SK-MEL-5 (cell line): ENCODE measurements around the genes SOX10, TMEM184B, CBX6, APOBEC3A and CACNA1I.

DNA sequence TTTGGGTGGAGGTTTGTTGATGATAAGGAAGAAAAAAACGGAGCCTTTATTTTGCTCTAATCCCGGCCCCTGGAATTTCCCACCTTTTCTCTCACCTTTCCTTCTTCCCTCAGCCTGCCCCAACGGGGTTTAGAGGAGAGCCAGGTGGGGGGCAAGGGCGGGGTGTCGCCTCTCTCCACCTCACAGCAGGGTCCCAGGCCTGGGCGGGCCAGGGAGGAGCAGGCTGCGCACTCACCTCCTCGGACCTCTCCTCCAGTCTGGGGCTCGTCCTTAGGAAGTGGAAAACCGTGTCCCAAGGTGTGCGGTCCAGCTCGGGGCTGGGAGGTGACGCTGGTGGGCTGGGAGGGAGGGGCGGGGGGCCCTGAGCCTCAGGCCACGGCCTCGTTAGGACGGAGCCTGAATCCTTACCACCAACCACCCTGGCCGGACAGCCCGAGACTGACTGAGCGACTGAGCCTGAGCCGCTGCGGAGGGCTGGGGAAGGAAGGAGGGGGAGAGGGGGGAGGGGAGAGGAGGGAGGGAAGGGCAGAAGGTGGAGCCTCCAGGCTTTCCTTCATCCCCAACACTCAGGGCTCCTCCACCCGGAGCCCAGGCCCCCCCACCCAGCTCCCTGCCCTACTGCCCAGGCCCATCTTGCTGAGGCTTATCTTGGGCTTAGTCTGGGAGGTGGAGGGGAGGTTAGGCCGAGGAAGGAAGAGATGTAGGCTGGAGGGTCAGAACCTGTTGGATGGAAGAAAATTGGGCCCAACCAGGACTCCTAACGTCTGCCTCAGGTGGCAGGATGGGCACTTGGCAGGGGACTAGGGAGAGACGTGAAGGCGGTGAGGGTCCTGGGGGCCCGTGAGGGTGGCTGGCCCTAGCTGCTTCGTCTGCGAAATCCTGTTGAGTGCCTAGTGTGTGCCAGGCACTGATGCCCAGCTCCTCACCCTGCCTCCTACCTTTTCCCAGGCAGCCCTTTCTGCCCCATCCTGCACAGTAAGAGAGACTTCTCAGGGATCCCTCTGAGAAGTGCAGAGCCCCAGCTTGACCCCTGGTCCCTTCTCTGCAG, at the start of gene SOX10:
SOX10 (minus strand) TSS at position 452 of the 1,048 bp plus-strand sequence.
RAMPAGE:
- cytosol, long total RNA, result no peak
- long total RNA, result no peak
- nucleus, long total RNA, result start-site peak on the minus strand centred at position 295 of the sequence, 82 bp wide, 20 and 20 reads in 2 replicates

DNA sequence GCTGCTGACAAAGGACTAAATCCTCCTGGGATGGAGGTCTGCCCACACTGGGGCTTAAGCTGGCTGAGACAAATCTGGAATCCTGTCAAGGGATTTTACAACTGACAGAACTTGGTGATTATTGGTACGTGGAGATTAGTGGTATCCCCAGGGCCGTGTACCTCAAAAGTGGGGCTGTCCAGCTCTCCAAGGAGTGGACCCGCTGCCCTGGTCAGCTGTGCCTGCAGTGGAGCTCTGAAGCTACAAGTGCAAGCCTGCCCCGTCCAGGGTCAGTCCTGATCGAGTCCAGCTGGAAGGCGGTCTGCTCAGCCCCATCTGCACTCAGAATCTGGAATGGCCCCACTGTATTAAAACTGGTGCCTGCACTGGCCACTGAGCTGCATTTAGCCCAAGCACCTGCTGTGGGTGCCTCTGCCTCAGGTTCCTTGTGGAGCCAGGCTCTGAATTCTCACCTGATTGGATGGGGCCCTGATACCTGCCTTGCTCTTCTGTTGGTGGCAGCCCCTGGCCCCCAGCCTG, 14.3 kb downstream of the PLA2G6 start:
RAMPAGE:
- cytosol, long total RNA, result no peak
- long total RNA, result no peak
- nucleus, long total RNA, result no peak

DNA sequence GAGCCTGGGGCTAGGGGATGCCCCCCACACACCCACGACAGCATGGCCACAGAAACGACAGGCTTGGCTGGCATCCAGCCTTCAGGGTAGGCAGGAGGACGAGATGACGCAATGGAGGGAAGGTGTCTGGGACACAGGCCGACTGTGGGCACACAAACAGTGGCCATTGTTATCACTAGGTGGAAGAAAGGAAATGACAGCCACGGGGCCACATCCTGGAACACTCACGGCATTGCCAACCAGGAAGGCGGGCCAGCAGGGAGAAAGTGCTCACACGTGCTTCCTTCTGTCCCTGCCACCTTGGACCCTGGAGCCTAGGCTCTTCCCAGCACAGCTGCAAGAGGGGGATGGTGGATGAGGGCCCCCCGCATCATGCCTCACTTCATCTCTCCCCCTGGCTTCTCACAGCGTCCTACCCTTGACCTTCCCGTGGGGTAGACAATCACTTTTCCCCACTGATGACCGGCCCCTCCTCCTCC, 8.7 kb downstream of the PLA2G6 start:
RAMPAGE:
- cytosol, long total RNA, result no peak
- long total RNA, result no peak
- nucleus, long total RNA, result no peak

RAMPAGE:
- cytosol, long total RNA, result no peak
- long total RNA, result no peak
- nucleus, long total RNA, result no peak
Measured at GRCh38 chr22:38202986-38203935, 1.5 kb downstream of the MAFF start.

DNA sequence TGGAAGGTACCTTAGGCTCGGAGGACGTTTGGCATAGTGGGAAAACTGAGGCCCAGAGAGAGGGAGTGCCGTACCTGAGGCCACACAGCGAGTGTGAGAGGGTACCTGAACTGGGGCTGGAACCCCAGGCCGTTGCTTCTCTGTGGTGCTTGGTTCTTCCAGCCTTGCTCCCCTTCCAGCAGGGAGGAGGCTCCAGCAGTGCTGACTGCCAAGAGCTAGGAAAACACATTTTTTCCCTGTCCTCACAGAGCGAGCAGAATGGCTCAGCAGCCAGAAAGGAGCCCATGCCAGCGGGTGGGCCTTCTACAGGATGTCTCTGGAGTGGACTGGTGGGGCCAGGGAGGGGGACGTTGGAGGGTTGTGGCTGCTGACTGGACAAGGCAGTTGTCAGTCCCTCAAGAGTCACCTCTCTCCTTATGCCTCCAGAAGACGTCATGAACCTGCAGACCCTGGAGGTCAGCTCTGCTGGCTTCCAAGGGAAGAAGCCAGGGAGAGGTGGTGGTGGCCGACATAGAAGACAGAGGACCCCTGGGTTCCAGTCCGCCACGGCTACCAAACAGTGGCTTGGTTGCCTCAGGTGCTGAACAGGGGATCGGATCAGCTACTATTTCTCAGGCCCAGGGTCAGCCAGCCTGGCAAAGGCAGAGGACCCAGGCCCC, 3.5 kb downstream of the MAFF start:
RAMPAGE:
- cytosol, long total RNA, result no peak
- long total RNA, result no peak
- nucleus, long total RNA, result no peak

GRCh38 chr22:38272878-38273588, at the start of gene TMEM184B:
Gene TMEM184B (minus strand): TSS chr22:38273010.
RAMPAGE:
- cytosol, long total RNA, result no peak
- long total RNA, result no peak
- nucleus, long total RNA, result no peak

GRCh38 chr22:38315655-38316086, 1.6 kb downstream of the CSNK1E start:
RAMPAGE:
- cytosol, long total RNA, result no peak
- long total RNA, result no peak
- nucleus, long total RNA, result no peak

DNA sequence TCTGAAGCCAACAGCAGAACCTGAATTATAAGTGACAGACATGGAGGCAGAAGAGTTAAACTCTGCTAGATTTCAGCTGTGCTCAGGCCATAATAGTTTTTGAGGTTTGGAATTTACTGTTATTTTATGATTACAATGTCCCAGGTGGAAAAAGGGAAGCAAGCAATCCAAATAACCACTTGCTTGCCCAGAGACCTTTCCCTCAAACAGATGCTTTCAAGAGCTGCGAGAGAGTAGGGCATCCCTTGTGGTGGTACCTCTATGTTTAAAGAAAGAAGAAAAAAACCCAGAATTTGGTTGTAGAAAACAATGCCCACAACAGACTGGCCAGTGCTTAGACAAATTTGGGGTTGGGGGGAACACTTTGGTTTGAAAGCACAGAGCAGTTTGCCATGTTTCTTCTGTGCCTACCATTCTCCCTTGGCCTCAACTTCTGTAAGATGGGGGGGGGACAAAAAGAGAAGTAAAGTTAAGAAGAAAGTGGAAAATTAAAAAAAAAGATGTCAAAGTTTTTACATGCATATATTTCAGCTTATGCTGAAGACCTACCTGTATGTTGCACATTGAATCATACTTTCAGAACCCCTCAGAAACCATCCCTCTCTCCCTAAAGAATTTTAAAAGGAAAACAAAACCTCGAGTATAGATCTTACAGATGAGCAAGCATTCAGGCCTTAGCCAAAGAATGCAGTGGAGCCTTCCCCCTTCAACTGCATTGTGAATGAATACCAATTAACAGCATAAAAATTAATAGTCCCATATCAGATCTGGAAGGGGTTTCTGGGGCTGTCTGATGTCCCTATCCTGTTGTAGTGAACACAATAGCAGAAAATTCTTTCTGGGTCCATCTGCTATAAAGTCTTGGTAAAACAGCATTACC, 16.1 kb downstream of the KDELR3 start:
RAMPAGE:
- cytosol, long total RNA, result no peak
- long total RNA, result no peak
- nucleus, long total RNA, result no peak

DNA sequence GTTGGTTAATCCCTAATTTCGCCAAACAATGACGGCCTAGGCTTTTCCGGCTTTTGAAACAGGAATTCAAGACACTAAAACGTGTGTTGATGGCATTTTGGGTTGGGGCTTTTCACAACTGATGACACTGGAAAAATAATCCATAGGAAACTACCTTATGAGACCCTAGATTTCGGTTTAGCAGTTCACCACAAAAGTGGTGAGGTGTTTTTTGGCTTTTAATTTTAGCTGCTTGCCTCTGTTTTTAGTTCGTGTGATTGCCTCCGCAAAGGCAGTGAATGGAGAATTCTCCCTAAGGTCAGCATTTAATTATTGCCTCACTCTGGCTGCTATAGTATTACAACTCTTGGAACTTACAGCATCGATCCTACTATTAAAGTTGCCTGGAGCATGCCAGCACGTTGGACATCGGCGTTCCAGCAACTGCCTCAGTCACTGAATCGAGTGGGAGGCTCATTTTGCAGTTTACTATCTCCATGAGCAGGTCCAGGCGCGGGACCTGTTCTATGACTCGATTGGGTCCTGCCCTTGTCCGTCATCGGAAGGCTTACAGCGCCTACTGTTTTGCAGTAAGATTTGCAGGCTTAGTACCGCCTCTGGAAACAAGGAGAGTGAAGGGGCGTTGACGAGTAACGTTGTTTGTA, 687 bp upstream of the GTPBP1 start:
RAMPAGE:
- cytosol, long total RNA, result no peak
- long total RNA, result no peak
- nucleus, long total RNA, result no peak

GRCh38 chr22:38737848-38738940, 17.6 kb downstream of the SUN2 start:
RAMPAGE:
- cytosol, long total RNA, result no peak
- long total RNA, result no peak
- nucleus, long total RNA, result no peak

RAMPAGE:
- cytosol, long total RNA, result no peak
- long total RNA, result no peak
- nucleus, long total RNA, result no peak
Measured at GRCh38 chr22:38866175-38866886, 5.7 kb downstream of the CBX6 start.

GRCh38 chr22:38871405-38872561, at the start of gene CBX6:
Gene CBX6 (minus strand): TSS chr22:38872216.
RAMPAGE:
- cytosol, long total RNA, result no peak
- long total RNA, result start-site peak on the minus strand at chr22:38872200-38872234, 108 and 85 reads in 2 replicates
- nucleus, long total RNA, result start-site peak on the minus strand at chr22:38872206-38872226, 95 and 38 reads in 2 replicates

DNA sequence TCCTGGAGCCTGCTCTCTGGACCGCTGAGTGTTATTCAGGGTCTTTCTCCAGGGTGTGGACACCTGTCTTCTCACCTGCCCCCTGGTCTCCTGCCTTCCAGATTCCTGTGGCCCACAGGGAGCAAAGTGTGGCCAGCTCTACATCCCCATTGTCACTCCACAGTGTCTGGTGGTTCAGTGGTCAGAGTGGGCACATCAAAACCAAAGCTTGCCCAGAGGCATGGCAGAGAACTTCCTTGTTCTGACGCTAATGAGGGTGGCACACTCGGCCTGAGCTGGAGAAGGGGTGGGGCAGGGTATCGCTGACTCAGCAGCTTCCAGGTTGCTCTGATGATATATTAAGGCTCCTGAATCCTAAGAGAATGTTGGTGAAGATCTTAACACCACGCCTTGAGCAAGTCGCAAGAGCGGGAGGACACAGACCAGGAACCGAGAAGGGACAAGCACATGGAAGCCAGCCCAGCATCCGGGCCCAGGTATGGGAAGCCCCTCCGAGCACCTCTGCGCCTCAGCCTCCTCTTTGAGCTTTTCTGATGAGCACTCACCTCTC, at the start of gene APOBEC3A:
APOBEC3A (plus strand) TSS at position 365 of the 550 bp plus-strand sequence.
RAMPAGE:
- cytosol, long total RNA, result no peak
- long total RNA, result no peak
- nucleus, long total RNA, result no peak

DNA sequence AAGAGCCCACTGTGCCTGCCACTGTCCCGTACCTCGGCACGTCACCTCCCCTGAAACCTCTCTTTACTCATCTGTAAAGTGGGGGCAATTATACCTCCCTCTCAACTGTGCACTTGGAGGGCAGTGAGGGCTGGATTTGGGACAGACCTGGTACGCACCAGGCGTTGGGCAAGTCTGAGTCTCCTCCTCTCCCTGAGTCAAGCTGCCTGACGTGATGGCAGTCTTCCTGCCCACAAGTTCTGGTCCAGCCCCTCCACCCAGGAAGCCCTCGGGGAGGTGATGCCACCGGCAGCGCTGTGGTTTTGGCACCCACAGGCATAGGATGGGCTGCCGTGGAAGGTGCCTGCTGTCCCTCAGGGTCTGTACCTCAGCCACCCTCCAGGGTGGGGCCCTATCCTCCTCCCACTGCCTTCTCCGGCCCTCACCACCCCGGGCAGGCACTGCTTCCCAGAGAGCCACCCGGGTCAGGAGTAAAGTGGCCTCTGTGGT, 6.6 kb upstream of the APOBEC3H start:
RAMPAGE:
- cytosol, long total RNA, result no peak
- long total RNA, result no peak
- nucleus, long total RNA, result no peak

RAMPAGE:
- cytosol, long total RNA, result no peak
- long total RNA, result no peak
- nucleus, long total RNA, result no peak
Measured at GRCh38 chr22:39255444-39256019, 10.8 kb upstream of the PDGFB start.

DNA sequence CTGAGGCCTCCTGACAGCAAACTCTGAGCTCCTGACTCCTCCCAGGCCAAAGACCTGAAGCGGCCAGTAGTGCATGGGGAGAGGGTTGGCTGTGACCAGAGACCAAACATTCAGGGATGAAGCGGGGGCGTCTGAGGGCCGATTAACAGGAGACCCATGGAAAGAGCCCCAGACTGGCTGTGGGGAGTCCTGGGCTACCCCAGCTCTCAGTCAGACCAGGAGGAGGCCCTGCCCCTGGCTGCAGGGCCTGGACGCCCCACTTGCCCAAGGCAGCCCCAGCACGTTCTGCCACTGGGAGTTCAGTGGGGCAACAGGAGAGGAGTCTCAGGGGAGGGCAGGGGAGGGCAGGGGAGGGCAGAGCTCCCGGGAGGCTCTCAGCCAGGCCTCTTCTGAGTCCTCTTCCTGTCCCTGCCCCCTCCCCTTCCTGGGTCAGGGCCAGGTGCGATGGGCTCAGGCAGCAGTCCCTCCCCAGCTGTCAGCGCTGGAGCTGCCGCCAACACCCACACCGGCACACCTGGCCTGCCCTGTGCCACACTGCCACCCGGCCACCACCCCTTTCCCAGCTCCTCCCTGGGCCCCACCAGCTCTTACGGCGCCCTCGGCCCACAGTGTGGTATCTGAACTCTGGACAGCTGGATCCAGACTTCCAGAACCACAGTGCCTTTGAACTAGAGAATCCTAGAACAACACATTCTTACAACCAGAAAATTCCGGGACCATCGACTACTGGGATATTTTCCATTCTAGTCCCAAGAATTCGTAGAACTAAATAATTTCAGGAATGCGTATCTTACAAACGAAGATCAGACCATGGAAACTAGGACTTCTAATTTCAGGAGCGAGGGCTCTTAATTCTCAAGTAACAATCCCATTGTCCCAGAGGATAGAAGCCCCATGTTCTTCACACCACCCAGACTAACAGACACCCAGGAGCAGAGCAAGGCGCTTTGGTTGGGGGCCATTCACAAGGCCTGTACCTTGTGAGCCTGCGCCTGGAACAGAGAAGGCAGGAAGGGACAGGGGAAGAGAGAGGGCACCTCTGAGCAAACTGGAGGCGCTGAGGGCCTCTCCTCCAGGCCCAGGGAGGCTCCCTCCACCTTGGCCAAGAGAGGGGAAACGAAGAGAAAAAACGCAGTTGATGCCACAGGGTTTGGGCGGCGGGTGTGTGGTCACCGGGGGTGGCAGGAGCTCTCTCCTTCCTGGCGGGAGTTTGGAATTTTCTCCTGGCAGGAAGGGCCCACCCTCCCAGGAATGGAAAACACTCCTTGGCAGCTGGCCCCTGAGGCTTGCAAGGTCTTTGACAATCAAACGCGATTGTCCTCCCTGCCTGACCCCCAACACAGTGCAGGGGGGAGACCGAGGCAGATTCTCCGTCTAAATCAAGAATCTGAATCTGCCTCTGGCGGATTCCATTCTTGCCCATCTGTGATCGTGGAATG, 21.6 kb downstream of the RPL3 start:
RAMPAGE:
- cytosol, long total RNA, result no peak
- long total RNA, result no peak
- nucleus, long total RNA, result no peak

GRCh38 chr22:39430713-39431253, 26.0 kb upstream of the MGAT3 start:
RAMPAGE:
- cytosol, long total RNA, result no peak
- long total RNA, result no peak
- nucleus, long total RNA, result no peak

DNA sequence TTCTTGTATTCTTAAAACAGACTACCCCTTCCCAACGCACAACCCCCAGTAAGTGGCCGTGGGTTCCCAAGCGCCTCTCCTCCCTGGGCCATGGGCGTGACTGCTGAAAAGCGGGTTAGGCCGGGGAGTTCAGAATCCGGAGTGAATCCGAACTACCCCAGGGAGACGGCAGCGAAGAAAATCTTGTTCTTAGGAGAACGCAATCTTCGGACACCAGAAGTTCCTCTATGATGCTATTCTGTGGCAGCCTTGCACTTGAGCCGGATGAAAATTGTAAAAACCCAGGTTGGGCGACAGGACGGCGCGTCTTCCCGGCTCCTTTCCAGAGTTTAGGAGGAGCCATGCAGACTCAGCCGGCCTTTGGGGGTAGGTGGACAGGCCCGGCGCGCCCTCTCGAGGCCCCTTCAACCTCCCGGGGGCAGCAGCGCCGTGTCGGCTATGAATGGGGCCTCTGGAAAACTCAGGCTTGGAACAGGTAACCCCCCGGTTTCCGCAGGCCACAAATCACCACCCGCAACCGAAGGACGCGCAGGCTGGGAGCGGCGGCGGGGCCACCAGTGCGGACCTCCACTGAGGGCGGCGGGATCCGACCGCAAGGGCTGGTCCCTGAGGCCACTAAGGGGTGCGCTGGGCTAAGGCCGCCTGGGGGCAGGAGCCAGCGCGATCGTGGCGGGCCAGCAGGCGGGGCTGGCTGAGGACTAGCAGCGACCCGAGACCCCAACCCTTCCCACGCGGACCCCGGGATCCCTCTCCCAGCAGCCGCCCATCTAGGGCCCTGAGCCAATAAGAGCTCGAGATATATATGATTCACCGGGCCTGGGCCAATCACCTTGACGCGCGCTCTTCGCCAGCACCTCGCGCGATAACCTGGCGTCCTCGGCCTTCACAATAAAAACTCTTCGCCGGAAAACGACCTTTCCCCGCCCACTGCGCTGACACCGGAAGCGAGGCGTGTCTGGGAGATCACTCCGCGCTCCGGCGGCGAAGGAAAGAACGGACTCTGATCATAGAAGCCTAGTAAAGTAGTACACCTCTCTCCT, 715 bp upstream of the ATF4 start:
RAMPAGE:
- cytosol, long total RNA, result no peak
- long total RNA, result no peak
- nucleus, long total RNA, result no peak

GRCh38 chr22:39522524-39523428, 2.4 kb downstream of the ATF4 start:
RAMPAGE:
- cytosol, long total RNA, result no peak
- long total RNA, result no peak
- nucleus, long total RNA, result no peak

GRCh38 chr22:39570447-39570886, at the start of gene CACNA1I:
Gene CACNA1I (plus strand): TSS chr22:39570753.
RAMPAGE:
- cytosol, long total RNA, result no peak
- long total RNA, result no peak
- nucleus, long total RNA, result no peak